Colon Carcinoma Metastatic in the Brain (tissue), 2 donors: Measurements from ENCODE around the genes SH3RF2, SPINK13 and SH3TC2.

DNA sequence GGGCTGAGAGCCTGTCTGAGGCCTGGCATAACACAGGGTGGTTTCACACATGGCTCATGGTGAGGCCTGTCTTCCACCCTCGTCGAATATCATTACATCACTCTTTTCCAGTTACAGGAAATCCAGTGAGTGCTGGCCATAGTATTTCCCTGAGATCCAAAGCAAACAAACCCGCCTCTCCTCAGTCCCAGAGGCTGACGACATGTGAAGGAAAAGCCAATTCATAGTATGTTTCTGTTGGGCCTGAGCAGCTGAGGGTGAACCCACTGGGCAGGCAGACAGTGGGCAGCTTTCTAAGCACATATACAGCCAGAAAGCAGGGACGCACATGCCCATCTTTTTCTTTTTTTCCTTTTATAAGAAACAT is 159.5 kb upstream of the NR3C1 start:
- PRO-cap, 2 experiments: no peak in any of the 2 experiments

DNA sequence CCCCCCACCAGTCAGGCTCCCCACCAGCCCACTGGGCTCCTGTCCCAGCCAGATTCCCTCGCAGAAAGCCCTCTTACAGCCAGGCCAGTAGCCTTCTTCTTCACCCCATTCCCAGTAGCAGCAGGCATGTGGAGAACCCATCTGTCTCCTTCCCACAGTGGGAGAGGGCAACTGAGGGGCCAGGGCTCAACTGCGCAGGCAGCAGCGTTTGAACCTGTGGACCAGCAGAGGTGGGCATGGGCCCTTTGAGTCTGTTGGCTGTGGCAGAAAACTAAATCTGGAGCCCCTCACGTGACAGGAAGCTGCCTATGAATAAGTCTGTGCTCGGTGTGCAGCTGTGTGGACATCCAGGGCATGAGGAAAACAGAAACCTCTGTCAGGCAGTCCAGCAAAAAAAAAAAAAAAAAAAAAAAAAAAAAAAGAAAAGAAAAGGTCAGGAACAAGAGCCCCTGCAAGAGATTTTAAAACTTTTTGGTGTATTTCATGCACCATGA is 189.1 kb upstream of the NR3C1 start:
- PRO-cap, 2 experiments: no peak in any of the 2 experiments

- PRO-cap, 2 experiments: no peak in any of the 2 experiments
Observed at GRCh38 chr5:145500646-145501056, 334.5 kb downstream of the PRELID2 start.

DNA sequence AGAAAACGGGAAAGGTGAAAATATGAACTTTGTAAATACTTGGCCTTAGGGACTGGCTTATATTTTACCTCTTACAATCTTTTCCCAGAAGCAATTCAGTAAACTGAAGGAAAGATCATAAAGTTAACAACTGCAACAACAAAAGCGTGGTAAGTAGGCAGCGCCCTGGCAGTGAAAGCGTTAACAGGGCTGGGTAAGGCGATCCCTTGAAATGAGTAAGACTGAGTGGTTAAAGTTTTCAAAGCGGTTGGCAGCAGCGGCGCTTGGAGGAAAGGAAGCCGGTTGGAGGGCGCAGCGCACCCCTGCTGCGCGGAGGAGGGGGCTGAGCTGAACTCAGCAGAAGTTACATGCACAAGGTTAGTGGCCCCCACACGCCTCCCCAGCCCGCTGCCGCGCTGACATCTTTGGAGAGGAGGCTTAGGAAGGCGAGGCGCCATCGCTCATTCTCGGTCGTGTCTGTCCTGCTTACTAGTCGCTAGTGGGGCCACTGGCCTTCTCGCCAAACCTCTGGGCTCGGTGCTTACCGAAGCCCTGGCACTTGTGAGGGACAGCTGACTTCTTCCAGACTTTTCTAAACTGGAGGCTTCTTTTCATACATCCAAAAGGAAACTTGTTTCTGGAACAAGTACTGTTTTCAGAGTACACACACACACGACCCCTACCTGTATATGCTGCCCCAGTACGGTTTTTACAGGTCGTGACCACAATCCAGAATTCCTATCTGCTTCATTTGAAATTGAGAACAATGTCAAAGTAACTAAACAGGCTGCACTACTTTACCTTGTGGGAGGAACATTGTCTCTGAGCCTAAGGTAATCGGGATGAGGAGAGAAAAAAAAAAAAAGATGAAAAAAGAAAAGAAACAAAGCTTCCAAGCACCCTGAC is at the start of gene SH3RF2:
Gene SH3RF2, plus strand, starts transcription at position 240 of the 885 bp plus-strand sequence.
- PRO-cap, 2 experiments: peak in 2 of 2 experiments; most common plus-strand start position 241 of the sequence (in 2); most common minus-strand start position 477 of the sequence (in 2)

- PRO-cap, 2 experiments: no peak in any of the 2 experiments
Observed at GRCh38 chr5:146007219-146007768, 70.9 kb downstream of the SH3RF2 start.

DNA sequence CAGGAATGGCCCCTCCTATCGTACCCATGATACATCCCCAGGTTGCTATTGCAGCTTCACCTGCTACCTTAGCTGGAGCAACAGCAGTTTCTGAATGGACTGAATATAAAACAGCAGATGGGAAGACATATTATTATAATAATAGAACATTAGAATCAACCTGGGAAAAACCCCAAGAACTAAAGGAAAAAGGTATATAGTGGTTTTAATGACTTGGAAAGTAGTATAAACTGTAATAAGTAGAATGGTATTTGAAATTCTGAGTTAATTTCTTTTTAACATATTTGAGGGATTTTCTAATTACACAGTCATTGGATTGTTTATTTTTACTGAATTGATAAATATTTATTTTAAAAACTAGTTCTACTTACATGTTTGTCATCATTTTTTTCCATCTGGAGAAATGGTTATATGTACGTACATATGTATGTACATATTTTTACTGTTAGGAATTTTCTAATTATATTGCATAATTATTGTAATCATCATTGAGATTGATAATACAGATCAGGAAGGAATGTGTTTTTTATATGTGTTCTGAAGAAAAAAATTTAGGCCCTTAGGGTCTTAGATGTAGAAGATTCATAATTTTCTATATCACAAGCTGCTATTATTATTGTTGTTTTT is 22.5 kb downstream of the TCERG1 start:
- PRO-cap, 2 experiments: no peak in any of the 2 experiments

- PRO-cap, 2 experiments: no peak in any of the 2 experiments
Observed at GRCh38 chr5:146487276-146487869, 28.6 kb downstream of the GPR151 start.

GRCh38 chr5:147073097-147073588 is 161.7 kb upstream of the STK32A start:
- PRO-cap, 2 experiments: no peak in any of the 2 experiments

DNA sequence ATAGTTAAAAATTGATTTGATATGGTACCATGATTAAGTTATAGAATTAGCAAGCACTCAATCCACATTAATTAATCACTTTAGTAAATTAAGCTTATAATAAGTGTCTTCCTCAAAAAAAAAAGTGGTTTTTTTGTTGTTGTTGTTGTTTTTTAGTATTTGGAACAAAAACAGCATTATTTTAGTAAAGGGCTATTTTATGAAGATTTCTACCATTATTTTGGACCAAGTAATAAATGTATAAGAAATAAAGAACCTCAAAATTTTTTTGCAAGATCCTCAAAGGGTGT is 70.1 kb upstream of the STK32A start:
- PRO-cap, 2 experiments: no peak in any of the 2 experiments

GRCh38 chr5:147387060-147387492 is 122.8 kb downstream of the DPYSL3 start:
- PRO-cap, 2 experiments: no peak in any of the 2 experiments

DNA sequence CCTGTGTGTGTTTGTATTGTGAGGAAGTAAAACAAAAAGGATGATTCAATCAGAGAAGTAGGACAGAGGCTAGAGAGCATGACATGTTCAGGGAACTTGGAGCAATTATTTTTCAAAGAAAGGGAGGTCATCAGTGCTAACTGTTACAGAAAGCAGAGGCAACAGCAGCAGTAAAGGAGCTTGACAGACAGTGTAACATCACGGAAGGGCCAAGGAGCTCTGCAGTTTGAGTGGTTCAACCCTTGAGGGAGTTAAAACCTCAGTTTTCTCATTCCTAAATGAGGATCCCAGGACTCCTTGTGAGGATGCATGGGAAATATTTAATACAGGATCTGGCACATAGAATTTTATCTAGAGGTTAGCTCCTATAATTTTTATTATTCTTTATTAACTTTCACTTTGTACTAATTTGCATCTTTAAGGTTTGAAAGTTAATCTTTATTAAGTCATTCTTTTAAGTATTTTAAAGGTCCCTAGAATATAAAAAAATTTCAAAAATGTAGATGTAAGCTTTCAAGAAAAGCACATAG is 13.0 kb downstream of the SPINK1 start:
- PRO-cap, 2 experiments: no peak in any of the 2 experiments

- PRO-cap, 2 experiments: no peak in any of the 2 experiments
Observed at GRCh38 chr5:147838328-147838539, 6.8 kb upstream of the SPINK1 start.

DNA sequence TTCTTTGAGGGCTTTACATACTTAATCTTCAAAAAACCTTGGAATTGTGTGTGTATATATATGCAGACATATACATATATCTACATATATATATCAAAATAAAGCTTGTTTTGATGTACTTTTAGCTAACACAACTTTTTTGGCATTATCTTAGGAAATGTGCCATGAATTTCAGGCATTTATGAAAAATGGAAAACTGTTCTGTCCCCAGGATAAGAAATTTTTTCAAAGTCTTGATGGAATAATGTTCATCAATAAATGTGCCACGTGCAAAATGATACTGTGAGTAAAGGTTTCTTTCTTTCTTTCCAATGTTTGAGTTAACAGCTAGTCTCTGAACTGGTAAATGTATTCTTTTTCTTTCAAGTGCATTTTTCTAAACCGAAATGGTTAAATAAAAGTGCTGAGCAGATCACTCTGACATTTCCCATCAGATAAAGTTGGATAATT is 6.4 kb downstream of the SPINK5 start:
- PRO-cap, 2 experiments: no peak in any of the 2 experiments

DNA sequence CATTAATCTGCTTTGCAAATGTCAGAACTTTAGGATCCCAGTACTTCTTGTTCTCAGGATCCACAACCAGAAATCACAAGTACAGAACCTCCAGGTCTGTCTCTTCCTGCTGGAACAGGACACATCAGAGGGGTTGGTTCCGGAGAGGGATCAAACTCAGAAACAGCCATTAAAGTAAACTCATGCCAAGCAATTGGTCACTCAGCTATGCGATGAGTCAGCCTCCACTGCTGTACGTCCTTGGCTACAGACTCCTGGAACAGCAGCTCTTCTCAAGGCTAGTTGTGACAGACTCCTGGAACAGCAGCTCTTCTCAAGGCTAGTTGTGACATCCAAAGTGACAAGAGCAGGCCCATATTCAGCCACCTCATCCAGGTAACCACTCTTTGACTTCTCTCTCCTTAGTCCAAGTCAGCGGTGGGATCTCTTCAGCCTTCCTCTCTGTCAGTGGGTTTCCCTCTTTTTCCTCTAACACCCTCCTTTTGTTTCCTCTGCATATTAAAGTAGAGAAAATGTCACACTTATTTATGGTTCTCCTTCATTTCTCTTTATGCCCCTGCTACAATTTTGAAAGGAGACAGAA is at the start of gene SPINK13:
Gene SPINK13, plus strand, starts transcription at position 281 of the 583 bp plus-strand sequence.
- PRO-cap, 2 experiments: no peak in any of the 2 experiments

DNA sequence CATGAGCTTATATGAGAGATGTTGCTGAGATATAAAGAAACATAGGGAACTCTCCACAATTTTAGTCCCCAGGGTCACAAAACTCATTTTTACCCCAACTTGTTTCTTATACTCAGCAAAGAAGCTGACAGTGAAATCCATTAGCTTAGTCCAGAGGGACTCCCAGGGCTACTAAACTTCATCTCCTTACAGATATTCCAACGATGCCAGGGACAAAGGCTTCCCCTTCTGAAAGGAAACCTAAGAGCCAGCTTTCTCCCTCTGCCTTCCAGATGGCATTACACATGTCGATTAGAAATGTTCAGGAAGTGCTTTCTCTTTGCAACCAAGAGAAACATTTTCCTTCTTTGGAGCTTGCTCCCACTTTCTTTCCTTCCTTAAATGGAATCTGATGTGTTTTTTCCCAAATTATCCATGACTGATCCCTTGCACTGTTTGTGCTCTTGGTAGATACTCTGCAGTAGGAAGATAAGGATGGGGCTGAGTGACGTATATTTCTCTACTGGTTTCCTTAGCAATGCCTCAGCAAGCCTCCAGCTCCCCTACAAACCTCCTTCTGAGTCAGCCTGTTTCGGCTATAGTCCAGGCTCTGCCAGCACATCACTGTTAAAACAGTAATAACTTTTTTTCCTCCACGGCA is 42.9 kb upstream of the HTR4 start:
- PRO-cap, 2 experiments: no peak in any of the 2 experiments

DNA sequence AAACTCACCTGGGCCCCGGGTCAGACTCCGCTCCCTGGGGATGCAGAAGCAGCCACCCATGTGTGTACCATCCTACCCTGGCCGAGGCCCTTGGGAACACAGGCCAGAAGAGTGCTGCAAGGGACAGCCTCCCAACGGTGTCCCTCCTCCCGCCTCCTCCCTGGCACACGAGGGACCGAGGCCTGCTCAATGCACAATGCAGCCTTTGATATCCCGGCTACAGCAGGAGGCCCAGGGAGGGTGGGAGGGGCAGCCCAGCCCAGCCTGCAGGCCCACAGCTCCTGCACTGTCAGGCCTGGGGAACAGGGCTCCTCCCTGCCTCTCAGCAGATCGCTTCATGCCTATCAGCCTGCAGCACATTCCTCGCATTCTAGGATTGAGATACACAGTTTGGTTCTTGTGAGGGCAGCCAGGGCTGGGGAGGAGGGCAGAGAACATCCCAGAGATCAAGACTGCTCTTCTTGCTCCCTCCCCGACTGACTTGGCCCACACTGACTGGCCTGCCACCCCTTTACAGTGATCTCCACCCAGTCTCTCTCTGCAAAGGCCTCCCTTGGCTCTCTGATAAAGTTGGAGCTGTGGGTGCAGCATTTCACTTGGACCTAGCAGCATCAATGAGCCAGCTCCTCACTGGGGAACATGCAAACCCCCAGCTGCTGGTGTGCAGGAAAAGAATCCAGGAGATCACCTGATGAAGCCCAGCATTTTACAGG is at the start of gene SH3TC2:
Gene SH3TC2, minus strand, starts transcription at position 100 of the 713 bp plus-strand sequence.
- PRO-cap, 2 experiments: peak in 1 of 2 experiments; most common plus-strand start position 286 of the sequence (in 1); most common minus-strand start position 158 of the sequence (in 1)

DNA sequence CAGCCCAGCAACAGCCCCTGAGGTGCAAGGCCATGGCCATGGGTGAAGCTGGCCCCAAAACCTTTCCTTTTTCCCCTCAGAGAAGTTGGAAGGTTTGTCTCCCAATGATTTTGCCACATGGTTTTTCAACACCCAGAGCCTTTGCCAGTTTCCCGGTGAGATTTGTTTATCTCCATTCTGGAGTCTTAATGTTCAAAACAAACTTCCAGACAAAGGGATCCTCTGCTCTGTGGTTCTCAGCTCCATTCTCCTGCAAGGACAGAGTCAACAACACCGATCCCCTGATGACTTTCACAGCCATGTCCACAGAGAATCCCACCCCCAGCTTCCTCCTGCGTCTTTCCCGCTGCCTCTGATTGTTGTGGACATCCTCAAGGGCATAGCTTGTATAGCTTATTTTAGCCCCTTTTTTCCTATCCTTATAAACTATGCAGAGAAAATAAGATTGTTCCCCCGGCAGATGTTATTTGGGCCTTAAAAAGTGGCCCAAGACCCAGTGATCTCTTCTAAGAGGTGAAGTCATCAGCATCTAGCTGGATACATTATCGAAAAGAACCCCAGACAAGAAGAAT is 3.1 kb upstream of the ABLIM3 start:
- PRO-cap, 2 experiments: no peak in any of the 2 experiments

- PRO-cap, 2 experiments: no peak in any of the 2 experiments
Observed at GRCh38 chr5:149160522-149160934, 19.2 kb downstream of the ABLIM3 start.

DNA sequence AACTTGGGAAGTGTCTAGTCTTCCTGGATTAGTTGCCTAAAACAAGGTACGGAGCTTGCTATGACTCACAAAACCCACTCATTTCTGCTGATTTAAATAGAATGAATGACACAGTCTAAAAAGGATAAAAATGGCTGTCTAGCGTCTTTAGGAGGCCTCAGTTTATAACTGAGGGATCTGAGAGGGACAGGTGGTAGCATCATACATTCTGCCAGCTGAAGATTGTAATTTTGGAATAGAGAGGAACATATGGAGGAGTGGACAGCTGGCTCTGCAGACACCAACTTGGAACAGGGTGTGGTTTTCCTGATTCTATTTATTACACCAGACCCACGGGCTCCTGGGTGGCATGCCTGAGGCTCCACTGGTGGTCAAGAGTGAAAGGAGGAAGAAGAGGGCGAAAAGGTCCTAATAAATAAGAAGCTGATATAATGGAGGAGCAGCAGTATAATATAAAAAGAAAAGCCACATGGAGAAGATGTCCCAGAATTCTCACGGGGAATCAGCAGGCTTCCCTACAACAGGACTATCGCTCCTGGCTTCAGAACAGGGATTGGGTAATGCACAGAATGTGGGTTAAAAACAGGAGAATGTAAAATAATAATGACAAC is 62.8 kb downstream of the ABLIM3 start:
- PRO-cap, 2 experiments: no peak in any of the 2 experiments

- PRO-cap, 2 experiments: no peak in any of the 2 experiments
Observed at GRCh38 chr5:149284407-149285031, 12.9 kb downstream of the AFAP1L1 start.